ENCODE measurements around the gene KCNE2.

GRCh38 chr21:34198777-34199298, 125.5 kb downstream of the MRPS6 start:
- PRO-cap, result no peak
CAGE:
- cytosol, long polyA plus RNA, result no peak
- long polyA plus RNA, result no peak
- nucleus, long polyA plus RNA, result no peak

DNA sequence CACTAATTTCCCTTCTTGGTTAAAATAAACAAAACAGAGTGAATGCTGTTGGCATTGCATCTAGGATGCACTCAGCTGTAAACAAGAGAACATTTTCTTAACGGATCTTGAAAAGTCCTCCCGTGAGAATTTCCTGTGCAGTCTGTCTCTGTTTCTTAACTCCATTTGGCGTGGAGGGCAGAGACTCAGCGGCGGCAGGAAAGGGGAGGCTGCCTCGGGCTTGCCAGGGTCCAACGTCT, 142.0 kb upstream of the KCNE2 start:
- PRO-cap, result no peak
CAGE:
- cytosol, long polyA plus RNA, result no peak
- long polyA plus RNA, result no peak
- nucleus, long polyA plus RNA, result no peak

DNA sequence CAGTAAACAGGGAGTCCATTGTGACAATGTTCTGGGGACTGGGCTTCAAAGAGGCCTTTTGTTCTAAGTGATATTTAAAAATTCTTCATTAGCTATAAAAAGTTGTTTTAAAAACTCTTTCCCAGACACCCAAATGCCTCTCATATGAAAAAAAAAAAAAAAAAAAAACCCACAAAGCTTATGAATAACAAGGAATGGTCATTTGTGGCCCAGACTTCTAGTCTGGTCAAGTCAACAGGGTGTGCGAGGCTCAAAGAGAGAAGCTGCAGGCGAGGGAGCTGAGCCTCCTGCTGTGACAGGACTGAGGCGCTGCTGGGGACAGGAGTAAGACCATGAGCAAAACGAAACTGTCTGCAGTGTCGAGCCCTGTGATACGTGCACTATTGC, 30.5 kb upstream of the KCNE2 start:
- PRO-cap, result no peak
CAGE:
- cytosol, long polyA plus RNA, result no peak
- long polyA plus RNA, result no peak
- nucleus, long polyA plus RNA, result no peak

- PRO-cap, result no peak
CAGE:
- cytosol, long polyA plus RNA, result no peak
- long polyA plus RNA, result no peak
- nucleus, long polyA plus RNA, result no peak
Measured at GRCh38 chr21:34363763-34364120, at the start of gene KCNE2. KCNE2 (plus strand) TSS chr21:34364006.

DNA sequence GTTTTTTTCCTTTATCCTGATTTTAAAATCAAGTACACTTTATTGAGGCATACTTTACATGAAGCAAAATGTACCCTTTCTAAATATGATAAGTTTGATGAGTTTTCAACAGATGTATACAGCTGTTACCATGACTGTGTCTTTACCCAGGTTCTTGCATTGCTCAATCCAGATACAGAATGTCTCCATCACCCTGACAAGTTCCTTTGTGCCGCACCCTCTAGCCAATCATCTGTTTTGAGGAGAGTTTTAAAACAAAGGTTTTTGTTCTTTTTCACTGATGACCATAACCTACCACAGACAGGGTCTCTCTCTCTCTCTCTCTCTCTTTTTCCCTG, 1.1 kb upstream of the KCNE1 start:
- PRO-cap, result no peak
CAGE:
- cytosol, long polyA plus RNA, result no peak
- long polyA plus RNA, result no peak
- nucleus, long polyA plus RNA, result no peak

DNA sequence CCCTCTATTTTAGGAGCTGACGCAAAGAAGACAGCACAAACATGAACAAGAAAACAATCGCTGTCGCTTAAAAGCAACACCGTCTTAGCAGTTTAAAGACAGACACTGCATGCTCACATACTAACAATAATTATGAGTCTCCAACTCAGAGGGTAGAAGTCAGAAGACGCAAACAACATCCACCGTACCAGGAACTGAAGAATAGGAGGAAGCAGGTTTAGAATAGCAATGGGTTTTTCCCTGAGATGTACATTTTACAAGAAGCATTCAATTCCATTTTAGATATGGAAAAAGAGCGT, 34.5 kb upstream of the KCNE1 start:
- PRO-cap, result no peak
CAGE:
- cytosol, long polyA plus RNA, result no peak
- long polyA plus RNA, result no peak
- nucleus, long polyA plus RNA, result no peak

- PRO-cap, result no peak
CAGE:
- cytosol, long polyA plus RNA, result no peak
- long polyA plus RNA, result no peak
- nucleus, long polyA plus RNA, result no peak
Measured at GRCh38 chr21:34575898-34576611, 38.9 kb downstream of the RCAN1 start.

DNA sequence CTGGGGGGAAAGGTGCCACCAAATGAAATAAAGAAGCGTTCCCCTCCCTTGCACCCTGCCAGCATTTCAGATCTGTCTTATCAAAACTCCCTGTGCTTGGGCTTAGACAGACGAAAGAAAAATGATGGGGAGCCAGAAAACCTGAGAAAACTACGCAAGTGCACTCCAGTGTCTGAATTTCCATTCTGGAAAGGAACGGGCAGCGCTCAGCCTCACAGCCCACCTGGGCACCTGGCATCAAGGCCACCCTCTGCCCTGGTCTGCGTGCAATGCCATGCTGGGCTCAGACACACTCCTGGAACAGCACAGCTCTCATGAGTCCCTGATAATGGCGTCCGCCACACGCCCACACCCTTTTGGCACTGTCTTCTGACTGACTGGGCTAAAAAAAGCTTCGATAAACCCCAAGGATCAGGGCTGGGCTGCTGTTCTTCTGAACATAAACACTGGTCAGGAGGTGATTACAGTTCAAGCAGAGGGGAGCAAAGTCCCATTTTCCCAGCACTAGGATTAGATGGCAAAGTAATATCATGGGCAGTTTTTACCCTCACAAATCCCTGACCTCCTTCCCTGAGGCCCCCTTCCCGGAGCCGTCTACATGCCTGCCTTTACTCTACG, 22.8 kb downstream of the RCAN1 start:
- PRO-cap, result no peak
CAGE:
- cytosol, long polyA plus RNA, result no peak
- long polyA plus RNA, result no peak
- nucleus, long polyA plus RNA, result no peak

DNA sequence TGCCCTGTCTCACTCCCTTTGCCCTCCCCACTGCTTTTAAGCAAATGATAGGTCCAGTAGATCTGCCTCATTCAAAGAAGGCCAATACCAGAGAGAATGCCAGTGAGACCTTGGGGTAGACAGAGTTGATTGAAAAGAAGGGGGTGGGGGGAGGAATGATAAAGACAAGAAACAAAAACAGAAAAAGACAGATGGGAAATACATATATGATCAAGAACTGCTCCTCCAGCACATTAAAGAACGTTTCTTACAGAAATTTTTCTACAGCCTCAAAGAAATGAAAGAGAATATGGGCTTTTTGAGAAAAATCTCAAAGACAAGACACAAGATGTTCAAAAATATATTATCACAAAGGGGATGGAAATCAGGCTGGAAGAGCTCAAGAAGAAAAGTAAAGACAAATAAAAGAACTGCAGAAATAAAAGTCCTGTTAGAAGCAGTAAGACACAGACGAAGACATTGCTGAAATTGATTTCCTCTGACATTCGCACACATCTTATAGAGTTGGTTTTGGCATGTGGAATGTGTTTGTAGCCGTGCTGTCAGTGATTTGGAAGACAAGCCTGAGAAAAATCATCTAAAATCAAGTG, 44.3 kb downstream of the CLIC6 start:
- PRO-cap, result no peak
CAGE:
- cytosol, long polyA plus RNA, result no peak
- long polyA plus RNA, result no peak
- nucleus, long polyA plus RNA, result no peak

DNA sequence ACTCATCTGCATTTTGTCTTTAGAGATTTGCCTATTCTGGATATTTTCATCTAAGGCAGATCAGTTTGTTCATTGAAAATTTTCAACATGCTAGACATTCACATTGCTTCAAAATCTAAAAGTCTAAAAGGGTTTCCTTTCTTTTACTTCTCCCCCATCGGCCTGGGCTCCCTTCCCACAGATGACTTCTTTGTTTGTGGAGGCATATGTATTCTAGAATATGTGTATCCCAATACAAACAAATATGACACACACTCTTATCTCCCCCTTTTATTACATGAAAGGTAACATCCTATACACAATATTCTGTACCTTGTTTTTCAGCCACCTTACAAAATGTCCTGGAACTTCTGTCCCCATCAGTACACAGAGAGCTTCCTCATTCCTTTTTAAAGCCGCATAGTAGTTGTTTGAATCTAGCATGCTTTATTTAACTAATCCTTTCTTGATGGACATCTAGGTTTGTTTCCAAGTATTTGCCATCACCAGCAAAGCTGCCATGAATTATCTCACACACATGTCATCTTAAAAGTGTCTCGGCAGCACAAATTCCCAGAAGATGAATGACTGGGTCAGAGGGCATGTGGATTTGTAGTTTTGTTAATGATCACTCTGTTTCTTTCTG, 68.1 kb downstream of the CLIC6 start:
- PRO-cap, result no peak
CAGE:
- cytosol, long polyA plus RNA, result no peak
- long polyA plus RNA, result no peak
- nucleus, long polyA plus RNA, result no peak

- PRO-cap, result no peak
CAGE:
- cytosol, long polyA plus RNA, result no peak
- long polyA plus RNA, result no peak
- nucleus, long polyA plus RNA, result no peak
Measured at GRCh38 chr21:34829870-34830626, 161.3 kb downstream of the CLIC6 start.

GRCh38 chr21:34844531-34845428, 176.0 kb downstream of the CLIC6 start:
- PRO-cap, result no peak
CAGE:
- cytosol, long polyA plus RNA, result no peak
- long polyA plus RNA, result no peak
- nucleus, long polyA plus RNA, result no peak

DNA sequence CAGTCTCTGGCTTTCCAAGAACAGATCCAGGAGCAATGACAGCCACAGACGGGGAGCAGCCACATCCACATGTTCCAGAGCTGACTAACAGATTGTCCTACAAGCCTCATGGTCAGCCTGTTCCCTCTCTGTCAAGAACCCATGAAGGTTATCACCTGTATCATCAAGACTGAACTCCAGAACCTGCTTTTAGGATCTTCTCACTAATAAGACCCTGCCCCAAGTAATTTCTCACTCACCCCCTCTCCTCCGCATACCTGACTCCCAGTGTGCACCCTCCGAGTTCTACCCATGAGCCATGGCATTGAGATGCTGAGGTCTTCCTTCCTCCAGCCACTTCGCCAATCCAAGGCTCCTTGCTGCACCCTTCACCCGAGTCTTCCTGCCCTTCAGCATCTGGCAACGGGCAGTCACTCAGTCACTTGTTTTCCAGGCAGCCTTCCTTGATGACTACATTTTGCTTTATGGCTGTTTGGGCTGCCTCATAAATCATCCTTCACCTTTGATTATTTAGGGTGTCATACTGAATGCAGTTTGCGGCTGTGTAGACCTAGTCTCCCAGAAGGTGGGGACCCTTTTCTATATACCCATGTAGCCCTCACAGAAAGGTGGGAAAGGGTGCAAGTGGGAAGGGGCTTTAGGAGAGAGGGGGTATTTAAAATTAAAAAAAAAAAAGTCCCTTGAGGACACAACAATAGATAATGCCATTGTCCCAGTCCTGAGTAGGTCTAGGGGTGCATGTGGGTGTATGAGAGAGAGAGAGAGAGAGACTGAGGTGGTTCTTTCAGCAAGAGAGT, 187.5 kb downstream of the RUNX1 start:
- PRO-cap, result no peak
CAGE:
- cytosol, long polyA plus RNA, result no peak
- long polyA plus RNA, result no peak
- nucleus, long polyA plus RNA, result no peak

- PRO-cap, result no peak
CAGE:
- cytosol, long polyA plus RNA, result no peak
- long polyA plus RNA, result no peak
- nucleus, long polyA plus RNA, result no peak
Measured at GRCh38 chr21:34892196-34892550, 156.9 kb downstream of the RUNX1 start.

DNA sequence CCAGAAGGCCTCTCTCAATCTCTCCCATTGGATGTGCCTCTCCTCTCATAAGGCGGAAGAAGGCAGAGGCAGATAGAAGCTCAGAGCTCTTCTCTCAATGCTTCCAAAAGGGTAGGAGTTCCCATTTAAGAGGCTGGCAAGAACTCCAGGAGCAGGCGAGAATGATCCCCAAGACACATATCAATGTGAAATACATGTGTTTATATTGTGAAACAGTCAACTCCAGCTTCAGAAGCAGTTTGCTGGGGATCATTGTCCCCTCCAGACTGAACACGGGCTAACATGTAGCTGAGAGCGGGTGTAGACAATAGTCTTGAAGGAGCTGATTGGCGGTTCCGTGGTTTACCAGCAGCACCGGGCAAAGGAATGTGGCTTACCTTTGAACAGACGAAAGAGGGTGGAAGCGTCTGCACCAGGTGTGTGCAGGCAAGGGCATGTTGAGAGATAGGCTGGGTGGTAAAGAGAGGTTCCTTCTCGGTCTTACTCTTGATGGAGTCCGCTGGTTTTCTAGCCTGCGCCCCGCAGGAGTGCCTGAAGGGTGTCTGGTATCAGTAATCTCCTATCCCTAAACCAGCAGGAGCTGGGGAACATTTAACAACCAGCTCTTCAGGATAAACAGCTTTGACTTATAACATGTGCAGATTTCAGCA, 27.1 kb downstream of the RUNX1 start:
- PRO-cap, result no peak
CAGE:
- cytosol, long polyA plus RNA, result no peak
- long polyA plus RNA, result no peak
- nucleus, long polyA plus RNA, result no peak

- PRO-cap, result no peak
CAGE:
- cytosol, long polyA plus RNA, result no peak
- long polyA plus RNA, result no peak
- nucleus, long polyA plus RNA, result no peak
Measured at GRCh38 chr21:35044550-35045008, 4.5 kb downstream of the RUNX1 start.

GRCh38 chr21:35045376-35046098, 3.6 kb downstream of the RUNX1 start:
- PRO-cap, result no peak
CAGE:
- cytosol, long polyA plus RNA, result no peak
- long polyA plus RNA, result no peak
- nucleus, long polyA plus RNA, result no peak

DNA sequence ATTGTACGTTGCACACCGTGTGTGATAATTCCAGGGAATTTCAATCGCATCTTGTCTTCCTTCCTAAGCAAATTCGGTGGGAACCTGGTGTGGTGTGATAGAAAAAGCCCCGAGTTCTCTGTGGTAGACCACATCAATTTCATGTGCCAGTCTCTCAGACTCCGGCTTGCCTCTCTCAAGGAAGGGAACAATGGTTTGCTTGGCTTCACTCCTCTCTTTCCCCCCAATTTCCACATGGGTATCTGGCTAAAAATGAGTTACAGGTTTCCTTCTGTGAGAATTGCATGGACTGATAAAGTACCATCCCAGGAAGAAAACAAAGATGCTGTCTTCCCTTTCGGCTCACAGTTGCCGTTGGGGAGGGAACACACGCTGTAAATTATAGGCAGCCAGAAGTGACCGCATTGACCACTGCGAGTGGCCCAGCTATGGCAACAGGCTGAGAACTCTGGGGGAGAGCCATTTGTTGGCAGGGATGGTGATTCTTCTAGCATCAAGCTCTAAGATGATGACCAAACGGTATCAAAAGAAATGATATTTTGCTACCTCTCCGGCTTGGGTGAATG, 2.9 kb downstream of the RUNX1 start:
- PRO-cap, result no peak
CAGE:
- cytosol, long polyA plus RNA, result no peak
- long polyA plus RNA, result no peak
- nucleus, long polyA plus RNA, result no peak

GRCh38 chr21:35050942-35051876, 2.1 kb upstream of the RUNX1 start:
- PRO-cap, result no peak
CAGE:
- cytosol, long polyA plus RNA, result no peak
- long polyA plus RNA, result no peak
- nucleus, long polyA plus RNA, result no peak

- PRO-cap, result no peak
CAGE:
- cytosol, long polyA plus RNA, result no peak
- long polyA plus RNA, result no peak
- nucleus, long polyA plus RNA, result no peak
Measured at GRCh38 chr21:35205903-35206535, 156.9 kb upstream of the RUNX1 start.

Data from A549 (cell line).